Cardiac muscle cell (in vitro differentiated cells and primary cell): ENCODE measurements around a stretch of chrX.

- RAMPAGE, long total RNA = no peak
- RRBS = no CpG with 5 or more reads among the region's 5 CpGs
These were observed 583.1 kb downstream of the BCOR start for GRCh38 chrX:39514729-39514996.

DNA sequence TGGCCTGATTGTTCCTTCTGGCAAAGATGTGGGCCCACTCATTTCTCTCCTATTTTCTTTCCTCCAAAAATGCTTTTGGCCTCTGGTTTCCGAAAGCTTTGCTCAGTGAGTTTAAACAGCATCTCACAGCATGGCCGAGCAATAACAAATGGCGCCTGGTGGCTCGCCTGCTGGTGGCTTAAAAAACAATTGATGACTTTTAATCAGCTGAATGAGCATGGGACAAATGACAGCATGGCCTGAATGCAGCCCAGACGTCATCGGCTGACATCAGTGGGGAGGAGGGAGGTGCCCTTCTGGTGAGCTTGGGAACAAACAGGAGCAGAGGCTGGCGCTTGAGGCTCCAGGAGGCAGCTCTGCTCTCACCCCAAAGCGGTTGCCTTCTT is 286.4 kb downstream of the BCOR start:
- RAMPAGE, long total RNA = no peak
- RRBS = no CpG with 5 or more reads among the region's 8 CpGs

GRCh38 chrX:39813576-39814367 is 284.0 kb downstream of the BCOR start:
- RAMPAGE, long total RNA = no peak
- RRBS = no CpG with 5 or more reads among the region's 18 CpGs

DNA sequence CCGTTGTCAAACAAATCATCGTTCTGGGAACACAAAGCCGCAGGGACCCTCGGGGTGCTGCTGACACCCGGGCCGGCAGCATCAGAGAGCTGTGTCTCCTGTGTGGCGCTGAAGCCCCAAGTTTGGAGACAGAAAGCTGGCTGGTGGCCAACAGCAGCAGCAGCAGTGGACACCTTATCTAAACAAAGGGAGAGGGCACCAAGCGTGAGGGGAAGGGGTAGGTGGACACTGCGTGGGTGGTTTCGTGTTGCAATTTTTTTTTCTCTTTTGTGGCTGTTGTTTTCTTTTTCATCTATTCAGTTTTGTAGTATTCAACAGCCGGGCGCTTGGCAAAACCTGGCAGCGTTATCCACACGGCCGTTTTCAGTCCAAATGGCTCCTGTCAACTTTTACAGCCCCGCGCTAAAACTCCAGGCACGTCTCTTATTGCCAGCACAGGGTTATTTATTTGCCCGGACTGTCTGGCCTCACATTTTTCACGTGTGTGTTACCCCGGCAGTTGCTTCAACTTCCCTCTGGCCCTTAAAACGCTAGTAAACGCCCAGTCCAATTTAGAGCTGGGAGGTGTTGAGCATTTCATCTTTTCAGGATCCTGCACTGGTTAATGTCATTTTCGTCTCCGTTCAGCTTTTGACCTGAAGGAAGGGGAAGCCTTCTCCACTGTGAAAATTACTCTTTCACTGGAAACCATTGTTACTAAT is 192.2 kb downstream of the BCOR start:
- RAMPAGE, long total RNA = no peak
- RRBS = no CpG with 5 or more reads among the region's 25 CpGs

GRCh38 chrX:39969791-39970623 is 127.8 kb downstream of the BCOR start:
- RAMPAGE, long total RNA = no peak
- RRBS = no CpG with 5 or more reads among the region's 21 CpGs

DNA sequence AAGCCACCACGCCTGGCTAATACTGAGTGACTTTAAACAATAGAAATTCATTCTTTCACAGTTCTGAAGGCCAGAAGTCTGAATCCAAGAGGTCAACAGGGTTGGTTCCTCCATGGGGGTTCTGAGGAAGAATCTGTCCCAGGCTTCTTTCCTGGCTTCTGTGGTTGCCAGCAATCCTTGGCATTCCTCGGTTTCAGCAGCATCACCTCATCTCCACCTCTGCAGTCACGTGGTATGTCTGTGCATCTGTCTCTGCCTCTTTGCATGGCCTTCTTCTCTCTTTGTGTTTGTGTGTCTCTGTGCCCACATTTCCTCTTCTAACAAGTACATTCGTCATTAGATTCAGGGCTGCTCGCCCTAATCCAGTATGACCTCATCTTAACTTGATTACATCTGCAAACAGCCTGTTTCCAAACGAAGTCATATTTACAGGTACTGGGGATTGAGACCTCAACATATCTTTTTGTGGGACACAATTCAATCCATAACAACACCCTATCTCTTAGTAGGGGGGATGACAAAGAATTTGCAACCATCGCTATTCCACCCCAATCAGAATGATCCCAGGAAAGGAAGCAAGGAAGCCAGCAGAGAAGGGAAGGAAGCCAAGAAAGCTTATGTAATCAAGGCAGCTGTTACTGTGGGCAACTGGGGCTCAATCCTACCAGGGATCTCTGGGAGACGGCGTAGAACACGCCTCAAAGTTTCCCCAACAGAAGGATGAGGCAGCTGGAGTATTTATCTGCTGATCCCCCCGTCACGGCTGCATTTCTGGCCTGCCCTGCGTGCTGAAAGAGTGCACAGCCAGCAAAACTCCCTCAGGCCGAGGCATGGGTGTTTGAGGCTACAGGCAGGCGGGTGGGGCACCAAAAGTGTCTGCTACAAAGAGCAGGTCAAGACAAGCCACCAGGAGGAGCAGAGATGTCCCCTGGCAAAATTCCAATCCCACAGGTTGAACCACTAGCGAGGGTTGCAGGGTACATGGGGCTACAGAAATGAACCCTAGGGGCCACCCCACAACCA is 113.8 kb downstream of the BCOR start:
- RAMPAGE, long total RNA = no peak
- RRBS = no CpG with 5 or more reads among the region's 16 CpGs

DNA sequence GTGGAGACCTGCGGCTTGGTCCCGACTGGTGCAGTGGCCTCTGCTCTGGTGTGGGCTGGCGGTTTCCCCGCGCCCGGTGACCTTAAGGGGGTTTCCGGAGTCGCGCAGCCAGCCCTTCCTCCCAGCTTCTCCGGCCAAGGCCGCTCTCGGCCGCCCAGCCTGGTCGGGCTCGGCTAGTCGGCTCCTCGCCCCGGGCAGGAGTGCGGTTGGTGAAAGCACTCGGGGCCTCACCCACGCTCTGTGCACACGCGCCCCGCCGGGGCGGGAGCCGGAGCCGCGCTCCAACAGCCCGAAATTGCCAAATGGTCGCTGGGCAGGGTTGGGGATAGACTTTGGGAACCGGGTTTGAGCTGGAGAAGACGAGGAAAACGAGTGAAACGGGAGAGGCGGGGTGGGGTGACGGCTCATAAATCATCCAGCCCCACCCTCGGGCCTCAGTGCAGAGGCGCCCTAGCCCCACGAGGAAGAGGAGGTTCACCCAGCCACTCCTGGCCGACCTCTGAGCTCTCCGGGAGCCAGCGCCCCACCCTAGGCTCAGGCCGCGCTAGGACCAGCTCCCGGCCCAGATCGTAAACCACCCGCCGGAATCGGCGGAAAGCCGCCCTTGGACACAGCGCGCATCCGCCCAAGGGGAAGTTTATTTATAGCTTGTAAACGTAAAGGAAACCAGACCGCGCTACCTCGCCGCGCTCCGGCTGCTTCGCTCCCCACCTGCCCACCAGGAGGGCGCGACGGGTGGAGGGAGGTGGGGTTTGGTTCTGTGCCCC is 84.6 kb downstream of the BCOR start:
- RAMPAGE, long total RNA = no peak
- RRBS = 4% methylated on average over 41 of the region's 66 CpGs

DNA sequence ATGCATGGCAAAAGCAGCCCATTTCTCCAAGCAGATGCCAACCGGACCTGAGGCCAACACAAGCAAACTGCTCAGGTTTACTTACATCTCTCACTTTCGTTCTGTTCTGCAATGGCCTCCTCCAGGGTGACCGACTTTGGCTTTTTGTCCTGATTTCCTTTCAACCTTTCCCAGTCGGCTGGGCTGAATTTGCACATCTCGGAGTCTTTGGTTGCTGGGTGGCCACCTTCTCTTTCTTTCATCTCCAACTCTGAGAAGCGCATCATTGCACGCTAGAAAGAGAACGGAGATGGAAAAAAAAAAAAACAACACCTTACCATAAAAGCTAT is 26.9 kb downstream of the BCOR start:
- RAMPAGE, long total RNA = no peak
- RRBS = no CpG with 5 or more reads among the region's 8 CpGs

DNA sequence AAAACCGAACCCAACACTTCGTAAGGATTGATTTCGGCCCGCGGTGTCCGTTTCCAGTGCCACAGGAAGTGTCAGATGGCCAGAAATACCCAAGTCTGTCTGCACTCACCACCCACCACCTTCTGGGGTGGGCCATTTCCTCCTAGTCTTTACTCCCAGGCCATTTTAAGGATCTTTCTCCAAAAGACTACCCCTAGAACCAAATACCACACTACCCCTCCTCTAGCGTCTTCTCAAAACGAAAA is 2.5 kb downstream of the BCOR start:
- RAMPAGE, long total RNA = no peak
- RRBS = no CpG with 5 or more reads among the region's 8 CpGs

GRCh38 chrX:40104476-40105174 is 6.9 kb upstream of the BCOR start:
- RAMPAGE, long total RNA = no peak
- RRBS = 4% methylated on average over 44 of the region's 73 CpGs

GRCh38 chrX:40471719-40472572 is 108.8 kb upstream of the ATP6AP2 start:
- RAMPAGE, long total RNA = no peak
- RRBS = no CpG with 5 or more reads among the region's 17 CpGs

DNA sequence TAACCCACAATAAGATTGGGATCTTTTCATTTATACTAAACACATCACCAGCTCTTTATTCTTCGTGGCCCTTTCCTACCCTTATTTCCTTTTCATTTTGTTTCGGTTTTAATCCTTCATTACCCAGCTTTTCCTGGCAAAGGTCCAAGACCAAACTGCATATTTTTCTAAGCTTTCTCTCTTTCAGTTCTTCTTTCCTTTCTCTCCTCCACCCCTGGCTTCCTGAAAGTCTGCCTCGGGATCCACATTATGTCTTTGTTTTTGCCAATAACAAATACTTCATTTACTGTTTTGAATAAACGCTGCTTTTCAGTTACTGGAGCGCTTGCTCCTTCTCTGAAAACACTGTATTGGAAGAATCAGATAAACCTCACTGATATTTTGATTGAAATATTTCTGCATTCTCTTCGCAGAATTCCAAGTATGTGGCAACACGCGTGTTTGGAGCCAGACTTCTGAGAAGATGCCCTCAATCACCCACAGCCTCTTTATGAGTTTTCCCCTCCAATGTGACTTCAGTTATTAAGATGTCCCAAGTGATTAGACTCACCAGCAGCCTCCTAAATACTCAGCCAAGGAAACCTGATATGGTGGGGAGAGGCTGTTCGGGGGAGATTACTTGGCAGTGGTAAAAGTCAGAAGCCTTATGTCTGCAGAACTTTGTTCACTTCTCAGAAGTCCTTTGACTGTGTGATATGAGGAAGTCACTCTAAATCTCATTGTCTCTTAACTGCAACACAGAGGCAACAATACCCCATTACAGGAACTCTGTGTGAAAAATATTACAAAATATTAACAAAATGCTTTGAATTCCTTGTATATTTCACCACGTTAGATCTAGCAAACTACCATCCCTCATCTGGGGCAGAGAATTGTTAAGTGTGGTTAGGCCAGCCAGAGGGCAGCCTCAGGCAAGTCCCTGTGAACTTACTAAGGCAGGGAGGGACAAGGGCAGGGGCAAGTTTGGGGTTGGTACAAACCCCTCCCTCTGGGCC is 151.6 kb upstream of the USP9X start:
- RAMPAGE, long total RNA = no peak
- RRBS = no CpG with 5 or more reads among the region's 10 CpGs

DNA sequence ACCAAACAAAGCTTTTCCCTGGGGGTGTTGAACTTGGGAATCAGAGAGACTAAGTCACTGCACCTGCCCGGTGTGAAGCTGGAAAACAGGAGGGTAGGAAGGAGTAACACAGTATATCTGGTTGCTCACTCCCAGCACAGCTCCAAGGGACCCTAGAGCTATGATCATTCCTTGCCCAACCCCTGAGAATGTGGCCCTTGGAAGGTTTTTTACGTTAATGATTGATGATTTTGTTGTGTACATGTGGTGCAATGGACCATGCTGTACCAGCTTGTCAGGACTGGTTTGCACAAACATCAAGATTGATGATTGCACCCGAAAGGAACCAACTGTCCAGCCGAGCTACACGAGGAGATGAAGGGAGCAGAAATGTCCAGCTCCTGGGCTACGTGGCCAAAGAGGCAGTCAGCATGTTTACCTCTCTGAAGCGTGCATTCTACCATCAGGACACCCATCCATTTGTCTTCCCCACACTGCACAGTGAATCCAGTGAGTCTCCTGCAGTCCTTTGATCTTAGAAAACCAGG is 83.2 kb upstream of the USP9X start:
- RAMPAGE, long total RNA = no peak
- RRBS = no CpG with 5 or more reads among the region's 7 CpGs

- RAMPAGE, long total RNA = no peak
- RRBS = no CpG with 5 or more reads among the region's 7 CpGs
These were observed 55.9 kb upstream of the USP9X start for GRCh38 chrX:41029328-41029776.

- RAMPAGE, long total RNA = no peak
- RRBS = no CpG with 5 or more reads among the region's 6 CpGs
These were observed 17.1 kb downstream of the USP9X start for GRCh38 chrX:41102386-41102698.

- RAMPAGE, long total RNA = no peak
- RRBS = no CpG with 5 or more reads among the region's 4 CpGs
These were observed 55.7 kb downstream of the USP9X start for GRCh38 chrX:41140908-41141463.

- RAMPAGE, long total RNA = no peak
- RRBS = no CpG with 5 or more reads among the region's 5 CpGs
These were observed 123.7 kb upstream of the DDX3X start for GRCh38 chrX:41210037-41210916.

- RAMPAGE, long total RNA = no peak
- RRBS = no CpG with 5 or more reads among the region's 2 CpGs
These were observed 115.0 kb upstream of the DDX3X start for GRCh38 chrX:41218879-41219419.

DNA sequence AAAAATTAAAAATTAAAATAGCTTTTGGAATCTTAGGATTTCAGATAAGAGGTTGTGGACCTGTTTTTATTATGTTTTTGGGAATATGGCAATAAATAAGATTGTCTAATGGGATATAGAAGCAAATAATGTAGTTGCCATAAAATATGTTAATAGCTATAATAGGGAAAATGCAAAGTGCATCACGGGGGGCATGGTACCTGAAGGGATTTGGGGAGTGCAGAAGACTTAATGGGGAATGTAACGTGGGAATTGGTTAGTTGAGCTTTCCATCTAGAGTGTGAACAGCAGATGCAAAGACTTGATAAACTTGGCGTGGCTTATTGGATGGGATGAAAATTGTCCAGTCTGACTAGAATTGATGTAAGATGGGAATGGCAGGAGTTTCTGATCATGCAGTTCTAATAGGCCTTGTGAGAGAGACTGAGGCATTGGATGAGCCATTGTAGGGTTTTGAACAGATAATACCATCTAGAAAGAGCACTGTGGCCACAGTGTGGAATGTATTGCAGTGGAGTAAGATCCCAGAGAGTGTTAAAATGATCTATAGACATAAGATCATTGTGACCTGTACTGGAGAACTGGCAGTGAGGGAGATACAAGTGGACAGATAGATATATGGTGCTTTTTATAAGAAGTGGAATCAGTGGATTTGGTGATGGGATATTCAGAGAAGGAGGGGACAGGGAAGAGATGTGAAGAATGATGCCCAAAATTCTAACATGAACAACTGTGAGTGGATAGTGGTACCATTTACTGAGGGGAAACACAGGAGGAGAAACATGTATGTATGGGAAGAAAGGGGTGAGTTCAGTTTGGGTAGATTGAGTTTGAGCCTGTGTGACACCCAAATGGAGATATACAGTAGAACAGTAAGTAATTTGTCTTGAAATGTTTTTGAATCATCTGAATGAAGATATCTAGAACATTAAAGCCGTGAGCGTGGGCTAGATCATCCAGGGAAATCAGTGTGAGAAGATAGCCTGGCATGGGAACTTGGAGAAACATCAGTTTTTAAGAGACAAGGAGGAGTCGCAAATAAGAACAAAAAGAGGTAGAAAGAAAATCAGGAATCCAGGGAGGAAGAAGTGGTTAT is 112.3 kb upstream of the DDX3X start:
- RAMPAGE, long total RNA = no peak
- RRBS = no CpG with 5 or more reads among the region's 6 CpGs

GRCh38 chrX:41351811-41352936 is 18.2 kb downstream of the DDX3X start:
- RAMPAGE, long total RNA = no peak
- RRBS = no CpG with 5 or more reads among the region's 6 CpGs